Myometrial cell (primary cell): Measurements from ENCODE around the genes SEPHS1 and BEND7.

- RAMPAGE, long total RNA = no peak
Measured at GRCh38 chr10:12635075-12635597, 285.8 kb downstream of the CAMK1D start.

DNA sequence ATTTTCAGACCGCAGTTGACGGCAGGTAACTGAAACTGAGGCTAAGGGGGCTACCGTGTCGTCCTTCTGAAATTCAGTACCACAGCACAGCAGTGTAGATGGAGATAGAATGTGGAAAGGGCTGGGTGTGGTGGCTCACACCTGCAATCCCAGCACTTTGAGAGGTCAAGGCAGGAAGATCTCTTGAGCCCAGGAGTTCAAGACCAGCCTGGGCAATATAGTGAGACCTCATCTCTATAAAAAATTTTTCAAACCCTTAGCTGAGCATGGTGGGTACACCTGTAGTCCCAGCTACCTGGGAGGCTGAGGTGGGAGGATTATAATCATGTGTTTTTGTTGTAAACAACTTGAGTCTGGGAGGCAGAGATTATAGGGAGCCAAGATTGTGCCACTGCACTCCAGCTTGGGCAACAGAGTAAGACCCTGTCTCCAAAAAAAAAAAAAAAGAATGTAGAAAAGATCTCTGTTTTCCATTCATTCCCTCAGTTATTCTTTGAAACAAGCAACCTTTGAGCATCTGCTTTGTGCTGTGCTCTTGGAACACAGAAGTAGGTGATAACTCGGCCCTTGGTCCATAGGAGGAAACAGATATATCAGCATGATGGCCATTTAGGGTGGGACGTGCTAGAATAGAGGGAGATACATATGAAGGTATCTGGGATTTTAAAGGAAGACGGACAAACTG, 295.1 kb downstream of the CCDC3 start:
- RAMPAGE, long total RNA = no peak

- RAMPAGE, long total RNA = no peak
Measured at GRCh38 chr10:12897448-12898344, 103.8 kb downstream of the CCDC3 start.

- RAMPAGE, long total RNA = no peak
Measured at GRCh38 chr10:13272186-13272670, 27.6 kb downstream of the PHYH start.

DNA sequence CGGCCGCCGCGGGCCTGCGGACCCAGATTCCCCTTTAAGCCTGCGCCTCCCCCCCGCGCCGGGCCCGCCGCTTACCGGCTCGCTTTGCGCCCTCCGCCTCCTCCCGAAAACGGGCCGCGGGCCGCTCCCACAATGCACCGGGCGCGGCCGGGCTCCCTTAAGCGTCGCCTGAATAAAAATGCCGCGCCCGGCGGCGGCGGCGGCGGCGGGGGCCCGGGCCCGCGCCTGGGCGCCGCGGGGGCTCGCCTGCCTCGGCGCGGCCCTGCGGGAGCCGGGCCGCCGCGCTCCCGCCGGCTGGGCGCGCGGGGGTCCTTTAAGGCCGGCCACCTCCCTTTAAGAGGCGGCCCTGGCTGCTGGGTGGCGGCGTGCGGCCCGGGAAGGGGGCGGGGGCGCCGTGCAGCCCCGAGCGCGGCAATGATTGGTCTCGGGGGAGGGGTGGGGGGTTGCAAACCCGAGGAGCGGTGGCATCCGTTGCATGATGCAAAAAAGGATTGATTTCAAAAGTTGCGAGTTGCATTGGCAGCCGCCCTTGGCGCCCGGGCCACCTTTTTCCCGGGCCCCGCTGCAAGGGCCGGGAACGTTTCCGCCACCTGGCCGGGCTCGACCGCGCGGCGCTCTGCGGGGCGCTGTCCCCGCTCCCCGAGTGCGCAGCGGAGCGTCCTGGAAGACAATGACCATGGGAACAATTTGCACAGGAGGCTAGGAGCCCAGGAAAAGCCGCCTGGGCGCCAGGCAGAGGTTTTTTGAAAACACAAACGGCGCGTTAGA, at the start of gene SEPHS1:
Gene SEPHS1, minus strand, starts transcription at position 369 of the 768 bp plus-strand sequence.
- RAMPAGE, long total RNA = no peak

- RAMPAGE, long total RNA = no peak
Measured at GRCh38 chr10:13382593-13383956, 35.0 kb upstream of the SEPHS1 start.

GRCh38 chr10:13490485-13490914, 38.3 kb downstream of the BEND7 start:
- RAMPAGE, long total RNA = no peak

DNA sequence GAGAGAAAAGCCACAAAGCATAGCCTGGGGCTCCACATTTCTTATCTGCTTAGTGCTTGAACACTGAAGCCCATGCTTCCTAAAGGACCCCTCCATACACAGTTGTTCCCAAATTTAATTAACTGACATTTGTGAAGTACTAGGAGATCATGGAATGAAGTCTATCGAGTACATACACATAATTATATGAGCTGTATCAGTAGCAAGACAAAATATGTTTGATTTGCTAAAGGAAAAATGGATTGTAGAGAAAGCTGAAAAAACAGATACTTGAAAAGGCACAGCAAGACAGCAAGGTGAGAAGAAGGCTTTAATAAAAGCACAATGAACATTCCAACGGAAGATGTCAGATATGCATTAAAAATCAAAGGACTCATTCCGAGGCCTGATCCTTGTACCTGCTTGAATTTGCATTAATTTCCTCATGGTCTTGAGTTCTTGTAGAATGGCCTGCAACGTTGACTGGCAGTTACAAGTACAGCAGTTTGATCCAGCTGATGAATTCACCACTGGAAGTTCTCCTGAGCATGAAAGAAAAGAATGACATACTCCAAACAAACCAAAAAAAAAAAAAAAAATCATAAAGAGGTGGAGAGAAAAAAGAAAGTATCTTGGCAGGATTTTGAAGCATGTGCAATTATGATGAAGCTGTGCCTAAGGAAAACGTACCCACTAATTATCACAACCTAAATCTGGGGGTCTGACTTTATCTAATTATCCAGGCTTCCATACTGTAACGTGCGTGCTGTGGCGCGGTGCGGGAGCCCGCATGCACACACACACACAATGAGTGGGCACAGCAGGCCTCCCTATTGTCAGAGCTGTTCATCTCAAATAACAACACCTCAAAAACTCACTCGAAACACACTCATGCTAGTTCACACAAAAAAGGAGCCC, 32.2 kb downstream of the BEND7 start:
- RAMPAGE, long total RNA = no peak

- RAMPAGE, long total RNA = no peak
Measured at GRCh38 chr10:13528391-13529430, at the start of gene BEND7. BEND7 (minus strand) TSS chr10:13529014.

DNA sequence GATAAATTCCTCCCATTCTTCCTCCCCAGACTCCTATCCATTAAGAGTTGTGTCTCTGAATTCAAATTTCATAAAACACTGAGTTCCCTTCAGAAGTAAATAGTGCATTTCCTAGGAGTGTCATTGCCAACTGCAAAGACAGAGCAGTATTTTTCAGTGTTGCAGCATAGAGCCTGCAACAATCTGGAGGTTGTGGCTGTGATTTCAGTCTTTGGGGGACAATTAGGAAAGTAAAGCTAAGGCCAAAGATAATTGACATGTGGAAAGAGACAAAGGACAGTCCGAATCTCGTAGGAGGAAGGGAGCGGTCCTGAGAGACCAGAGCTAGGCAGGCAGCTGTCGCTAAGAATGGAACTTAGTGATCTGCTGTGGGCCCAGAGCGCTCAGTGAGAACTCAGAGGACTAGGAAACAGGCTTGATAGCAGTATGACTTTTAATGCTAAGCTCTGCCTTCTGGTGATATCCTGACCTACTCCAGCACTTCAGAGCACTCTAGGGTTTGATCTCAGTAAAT, 46.2 kb downstream of the PRPF18 start:
- RAMPAGE, long total RNA = no peak

- RAMPAGE, long total RNA = no peak
Measured at GRCh38 chr10:13706622-13707011, 119.9 kb downstream of the PRPF18 start.

GRCh38 chr10:13708149-13709256, 121.7 kb downstream of the PRPF18 start:
- RAMPAGE, long total RNA = no peak

DNA sequence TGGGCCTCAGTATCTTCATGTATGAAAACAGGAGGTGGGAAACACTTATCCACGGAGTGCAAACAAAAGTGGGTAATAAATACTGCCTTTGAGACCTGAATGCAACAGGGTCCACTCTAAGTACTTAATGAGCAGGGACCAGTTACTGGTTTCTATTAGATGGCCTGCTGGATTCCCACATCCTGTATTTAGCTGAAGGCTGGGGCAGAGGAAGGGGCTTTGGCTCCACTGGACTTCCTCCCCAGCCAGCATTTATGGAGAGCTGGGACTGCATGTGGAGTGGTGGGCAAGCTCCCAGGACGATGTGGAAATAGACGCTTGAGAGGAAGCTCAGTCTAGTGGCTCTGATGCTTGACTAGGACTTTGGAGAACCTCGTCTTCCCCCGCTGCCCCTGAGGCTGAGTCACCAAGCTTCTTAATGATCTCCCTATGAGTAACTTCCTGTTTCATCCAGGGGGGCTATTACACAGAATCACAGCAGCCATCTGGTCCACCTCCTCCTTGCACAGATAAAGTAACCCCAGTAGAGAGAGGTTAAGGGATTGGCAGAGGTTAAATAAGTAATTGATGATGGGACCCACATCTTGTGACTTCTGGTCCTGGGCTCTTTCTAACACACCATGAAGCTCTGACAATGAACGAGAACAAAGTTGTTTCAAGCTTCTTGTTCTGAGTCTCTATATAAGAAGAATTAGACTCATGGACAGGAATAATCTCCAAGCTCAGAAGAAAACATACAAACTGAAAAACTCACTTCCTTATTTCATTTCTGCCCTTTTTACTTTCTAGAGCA, 126.2 kb downstream of the PRPF18 start:
- RAMPAGE, long total RNA = no peak

GRCh38 chr10:13717896-13719055, 131.5 kb downstream of the PRPF18 start:
- RAMPAGE, long total RNA = no peak

GRCh38 chr10:13728955-13729581, 142.3 kb downstream of the PRPF18 start:
- RAMPAGE, long total RNA = no peak

DNA sequence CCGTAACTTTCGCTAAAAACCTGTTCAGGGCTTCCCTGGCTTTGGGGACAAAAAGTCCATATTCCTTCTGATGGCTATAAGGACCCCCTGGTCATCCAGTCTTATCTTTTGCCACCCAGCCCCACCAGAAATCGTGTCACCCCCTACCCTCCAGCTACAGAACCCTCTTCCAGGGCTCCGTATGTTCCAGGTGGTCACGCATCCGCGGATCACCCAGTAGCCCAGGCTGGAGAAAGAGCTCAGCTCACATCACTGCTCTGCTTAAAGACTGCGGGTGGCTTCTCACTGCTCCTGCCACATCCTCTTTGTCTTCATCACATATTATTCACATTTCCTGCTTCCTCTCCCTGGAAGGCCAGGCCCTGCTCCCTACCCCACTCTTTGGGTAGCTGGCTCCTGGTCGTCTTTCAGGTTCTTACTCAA, 307.5 kb downstream of the PRPF18 start:
- RAMPAGE, long total RNA = no peak

DNA sequence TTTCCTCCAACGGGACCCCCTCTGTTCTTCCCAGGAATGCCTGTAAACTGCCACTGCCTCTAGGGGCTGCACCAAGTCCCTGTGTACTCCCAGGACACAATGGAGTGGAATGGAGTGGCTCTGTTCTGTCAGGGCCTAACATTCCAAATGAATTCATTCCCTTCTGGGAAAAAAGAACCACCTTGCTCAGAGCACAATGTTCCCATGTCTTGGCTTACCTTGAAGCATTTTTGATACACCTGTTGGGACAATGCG, 339.4 kb downstream of the FRMD4A start:
- RAMPAGE, long total RNA = no peak

DNA sequence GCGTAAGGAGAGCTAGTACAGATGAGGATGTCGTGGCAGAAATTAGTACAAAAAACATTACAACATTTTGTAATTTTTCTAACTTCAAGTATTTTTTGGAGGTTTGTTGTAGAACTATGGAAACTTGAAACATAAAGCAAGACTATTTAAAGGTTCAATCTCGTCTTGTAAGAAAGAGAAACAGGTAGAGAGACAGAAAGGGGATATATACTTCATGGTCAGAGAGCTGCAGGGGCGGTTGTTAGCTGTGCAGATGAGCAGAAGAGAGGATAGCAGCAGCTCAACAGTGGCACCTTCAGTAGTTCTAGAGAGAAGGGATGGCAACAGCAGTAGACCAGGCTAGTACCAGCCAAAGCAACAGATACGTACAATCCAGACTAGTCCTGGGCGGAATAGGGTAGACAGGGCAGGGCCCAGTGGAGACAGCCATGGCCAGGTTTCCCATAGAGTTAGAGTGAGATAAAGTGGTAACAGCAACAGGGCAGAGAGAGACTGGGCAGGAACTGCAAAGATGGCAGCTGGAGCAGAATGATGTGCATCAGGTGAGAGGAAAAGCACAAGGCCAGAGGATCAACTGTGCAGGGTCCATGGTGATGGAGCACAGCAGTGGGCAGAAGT, 145.2 kb downstream of the FRMD4A start:
- RAMPAGE, long total RNA = no peak

DNA sequence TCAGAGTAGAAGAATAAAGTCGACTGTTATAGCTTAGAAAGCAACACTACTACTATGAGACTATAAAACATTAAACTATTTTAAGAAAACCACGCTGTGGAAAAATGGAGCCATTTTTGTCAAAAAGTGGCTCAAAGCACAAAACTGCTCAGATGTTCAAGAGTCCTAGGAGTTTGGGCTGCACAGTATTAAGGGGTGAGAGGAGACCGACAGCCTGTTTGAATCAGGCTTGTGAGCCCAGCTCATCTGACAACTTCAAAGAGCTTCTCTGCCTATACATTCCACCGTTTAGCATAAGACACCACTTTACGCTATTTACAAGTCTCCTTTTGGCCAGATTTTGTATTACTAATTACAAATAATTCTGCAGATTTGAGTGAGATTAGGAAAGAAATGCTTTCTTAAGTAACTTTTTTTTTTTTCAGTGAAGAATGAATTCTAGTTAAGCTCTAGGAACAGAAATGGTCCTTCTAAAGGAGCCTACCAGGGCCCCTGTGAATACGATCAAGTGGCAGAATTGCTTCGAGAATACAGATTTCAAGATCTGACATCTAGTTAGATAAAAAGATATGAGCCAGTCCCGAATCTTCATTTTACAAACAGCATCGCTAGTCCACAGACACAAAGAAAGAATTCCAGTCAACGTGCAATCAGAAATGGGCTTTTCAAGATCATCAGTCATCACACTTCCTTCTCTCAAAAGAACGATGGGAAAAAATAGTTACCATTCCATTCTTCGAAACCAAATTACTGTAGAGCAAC, 188.2 kb upstream of the FRMD4A start:
- RAMPAGE, long total RNA = no peak

GRCh38 chr10:14528168-14528916, 197.6 kb upstream of the FRMD4A start:
- RAMPAGE, long total RNA = no peak